ENCODE results near the genes ERICH4, ATP1A3, GSK3A, PRR19 and CXCL17.

DNA sequence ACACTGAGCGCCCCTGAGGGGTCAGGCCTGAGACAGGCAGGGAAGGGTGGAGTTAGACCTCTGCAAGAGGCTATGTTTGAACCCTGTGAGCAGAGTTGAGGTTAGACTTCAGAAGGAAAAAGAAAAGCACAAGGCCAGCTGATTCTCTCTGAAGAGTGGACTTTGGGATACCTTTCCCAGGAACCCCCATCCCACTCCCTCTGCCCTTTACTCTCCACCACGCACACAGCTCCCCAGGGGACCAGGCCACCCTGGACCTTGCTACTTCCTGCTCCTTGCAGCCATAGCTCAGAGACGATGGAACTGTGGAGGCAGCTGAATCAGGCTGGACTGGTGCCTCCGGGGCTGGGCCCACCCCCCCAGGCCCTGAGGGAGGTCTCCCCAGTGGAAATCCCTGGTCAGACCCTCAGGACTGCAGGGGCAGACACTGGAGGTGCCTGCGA lies at the start of gene ERICH4:
Gene ERICH4, plus strand, starts transcription at position 284 of the 443 bp plus-strand sequence.
- RRBS = no CpG with 5 or more reads among the region's 5 CpGs

DNA sequence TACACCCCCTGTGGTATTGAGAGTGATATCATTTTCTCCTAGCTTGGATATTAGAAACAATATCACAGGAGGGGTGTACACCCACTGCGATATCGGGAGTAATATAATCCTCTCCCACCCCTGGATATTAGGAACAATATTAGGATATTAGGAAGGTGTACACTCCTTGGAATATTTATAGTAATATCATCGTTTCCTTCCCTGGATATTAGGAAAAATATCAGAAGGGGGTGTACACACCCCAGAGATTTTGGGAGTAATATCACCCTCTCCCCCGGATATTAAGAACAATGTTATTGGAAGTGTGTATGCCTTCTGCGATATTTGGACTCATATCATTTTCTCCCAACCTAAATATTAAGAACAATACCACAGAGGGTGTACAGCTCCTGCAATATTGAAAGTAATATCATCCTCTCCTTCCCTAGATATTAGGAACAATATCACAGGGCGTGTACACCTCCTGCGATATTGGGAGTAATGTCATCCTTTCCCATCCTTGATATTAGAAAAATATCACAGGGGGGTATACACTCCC lies 24.6 kb downstream of the ERICH4 start:
- RRBS = no CpG with 5 or more reads among the region's 7 CpGs

DNA sequence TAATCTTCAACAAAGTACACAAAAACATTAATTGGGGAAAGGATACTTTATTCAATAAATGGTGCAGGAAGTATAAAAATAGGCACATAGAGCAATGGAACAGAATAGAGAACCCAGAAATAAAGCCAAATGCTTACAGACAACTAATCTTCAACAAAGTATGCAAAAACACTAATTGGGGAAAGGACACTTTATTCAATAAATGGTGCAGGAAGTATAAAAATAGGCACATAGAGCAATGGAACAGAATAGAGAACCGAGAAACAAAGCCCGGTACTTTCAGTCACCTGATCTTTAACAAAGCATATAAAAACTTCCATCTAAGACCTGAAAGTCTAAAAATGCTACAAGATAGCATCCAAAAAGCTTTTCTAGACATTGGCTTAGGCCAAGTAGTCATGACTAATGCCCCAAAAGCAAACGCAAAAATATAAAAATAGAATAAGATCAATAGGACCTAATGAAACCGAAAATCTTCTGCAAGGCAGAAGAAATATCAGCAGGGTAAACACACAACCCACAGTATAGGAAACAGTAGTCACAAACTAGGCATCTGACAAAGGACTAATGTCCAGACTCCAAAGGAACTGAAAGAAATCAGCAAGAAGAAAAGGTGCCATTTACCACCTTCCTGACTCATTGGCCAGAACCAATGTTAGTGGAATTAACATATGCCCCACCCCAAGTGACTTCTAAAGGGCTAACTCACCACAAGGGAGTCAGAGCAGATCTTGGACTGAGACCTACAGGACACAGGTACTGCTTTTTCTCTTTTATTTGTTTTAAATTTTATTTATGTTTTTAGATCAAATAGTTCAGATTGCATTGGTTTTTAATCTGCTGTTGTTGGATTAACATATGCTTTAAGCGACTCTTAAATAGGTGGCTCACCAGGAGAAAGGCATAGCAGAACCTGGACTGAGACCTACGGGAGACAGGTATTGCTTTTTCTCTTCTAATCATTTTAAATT lies 40.8 kb upstream of the CEACAM21 start:
- RRBS = no CpG with 5 or more reads among the region's 6 CpGs

DNA sequence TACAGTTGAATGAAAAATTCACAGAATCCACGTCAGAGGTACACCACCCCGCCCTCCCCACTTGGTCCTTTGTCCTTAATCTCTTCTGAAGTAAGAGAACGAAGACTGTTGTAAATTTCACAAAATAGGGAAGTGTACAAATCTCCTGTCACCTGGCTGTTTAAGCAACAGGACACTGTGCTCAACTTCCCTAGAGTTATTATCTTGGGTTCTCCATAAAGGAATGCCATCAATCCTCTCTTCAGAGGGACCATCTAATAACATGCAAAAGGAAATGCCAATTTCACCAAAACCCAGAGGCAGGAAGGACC lies 10.5 kb upstream of the CEACAM6 start:
- RRBS = no CpG with 5 or more reads among the region's 3 CpGs

DNA sequence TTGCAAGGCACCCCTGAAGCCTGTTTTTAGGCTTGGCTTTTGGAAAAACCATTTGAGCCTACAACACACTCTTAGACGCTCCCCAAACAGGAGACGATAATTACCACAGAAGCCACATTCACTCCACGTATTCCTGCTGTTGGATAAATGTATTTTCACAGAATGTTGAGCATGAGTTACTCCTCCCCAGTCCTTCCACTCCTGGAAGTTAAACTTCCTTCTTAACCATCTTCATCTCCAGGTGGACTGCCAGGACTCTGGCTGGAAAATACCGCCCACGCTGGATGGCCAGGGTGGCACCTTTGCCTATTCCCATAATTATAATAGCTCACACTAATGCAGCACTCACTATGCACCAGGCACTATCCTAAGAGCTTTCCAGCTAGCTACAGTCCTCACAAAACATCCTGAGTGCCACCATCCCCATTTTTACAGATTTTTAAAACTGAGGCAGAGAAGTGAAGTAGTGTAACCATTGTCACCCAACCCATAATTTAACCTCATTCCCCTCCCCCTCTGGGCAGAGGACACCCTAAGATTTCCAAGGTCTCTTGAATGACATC lies 18.3 kb downstream of the CEACAM6 start:
- RRBS = no CpG with 5 or more reads among the region's 5 CpGs

GRCh38 chr19:41784265-41784932 lies 12.0 kb upstream of the CEACAM3 start:
- RRBS = no CpG with 5 or more reads among the region's 6 CpGs

DNA sequence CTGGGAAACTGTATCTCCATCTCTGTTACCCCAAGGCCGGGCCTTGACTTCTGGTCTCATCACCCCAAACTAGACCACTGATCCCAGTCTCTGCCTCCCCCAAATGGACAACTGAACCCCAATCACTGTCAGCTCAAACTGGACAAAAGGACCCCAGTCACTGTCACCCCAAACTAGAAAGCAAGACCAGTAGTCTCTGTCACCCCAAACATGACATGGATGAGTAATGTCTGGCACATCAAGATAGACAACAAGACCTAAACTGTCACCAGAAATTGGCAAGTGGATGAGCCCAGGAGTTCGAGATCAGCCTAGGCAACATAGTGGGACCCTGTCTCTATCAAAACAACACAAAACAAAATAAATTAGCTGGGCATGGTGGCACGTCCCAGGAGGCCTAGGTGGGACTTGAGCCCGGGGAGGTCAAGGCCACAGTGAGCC lies 12.1 kb downstream of the RABAC1 start:
- RRBS = no CpG with 5 or more reads among the region's 4 CpGs

DNA sequence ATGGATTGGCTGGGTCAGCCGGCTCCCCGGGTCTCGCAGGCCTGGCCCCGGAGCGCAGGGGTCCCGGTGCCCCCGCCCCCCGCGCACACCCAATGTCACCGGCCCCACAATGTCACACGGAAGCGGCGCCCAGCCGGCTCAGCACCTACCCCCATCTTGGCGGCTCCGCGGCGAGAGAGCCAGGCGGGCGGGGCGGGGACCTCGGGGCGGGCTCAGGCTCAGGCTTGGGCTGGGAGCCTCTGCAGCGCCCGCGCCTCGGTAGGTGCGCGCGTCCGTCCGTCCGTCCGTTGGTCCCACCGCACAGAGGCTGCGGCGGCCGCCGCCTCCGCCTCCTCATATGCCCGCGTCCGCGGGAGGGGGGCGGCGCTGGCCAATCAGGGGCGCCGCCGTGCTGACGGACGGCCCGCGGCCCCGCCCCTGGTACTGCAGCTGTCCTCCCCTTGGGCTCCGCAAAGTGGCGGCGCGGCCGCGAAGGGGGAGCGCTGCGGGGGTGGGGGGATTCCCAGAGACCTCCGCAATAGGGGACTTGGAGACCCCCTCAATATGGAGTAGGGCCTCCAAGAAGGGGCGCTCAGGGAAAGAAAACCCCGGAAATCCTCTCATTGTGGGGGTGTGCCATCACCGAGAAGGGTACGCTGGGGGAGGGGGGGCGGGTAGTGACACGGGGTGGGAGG lies at the start of gene ATP1A3:
Gene ATP1A3, minus strand, starts transcription at position 309 of the 674 bp plus-strand sequence.
- RRBS = 2% methylated on average over 4 of the region's 69 CpGs

- RRBS = no CpG with 5 or more reads among the region's 6 CpGs
Observed at GRCh38 chr19:42083415-42083948, 7.5 kb downstream of the ZNF574 start.

- RRBS = no CpG with 5 or more reads among the region's 1 CpG
Observed at GRCh38 chr19:42088265-42088581, 12.3 kb downstream of the ZNF574 start.

DNA sequence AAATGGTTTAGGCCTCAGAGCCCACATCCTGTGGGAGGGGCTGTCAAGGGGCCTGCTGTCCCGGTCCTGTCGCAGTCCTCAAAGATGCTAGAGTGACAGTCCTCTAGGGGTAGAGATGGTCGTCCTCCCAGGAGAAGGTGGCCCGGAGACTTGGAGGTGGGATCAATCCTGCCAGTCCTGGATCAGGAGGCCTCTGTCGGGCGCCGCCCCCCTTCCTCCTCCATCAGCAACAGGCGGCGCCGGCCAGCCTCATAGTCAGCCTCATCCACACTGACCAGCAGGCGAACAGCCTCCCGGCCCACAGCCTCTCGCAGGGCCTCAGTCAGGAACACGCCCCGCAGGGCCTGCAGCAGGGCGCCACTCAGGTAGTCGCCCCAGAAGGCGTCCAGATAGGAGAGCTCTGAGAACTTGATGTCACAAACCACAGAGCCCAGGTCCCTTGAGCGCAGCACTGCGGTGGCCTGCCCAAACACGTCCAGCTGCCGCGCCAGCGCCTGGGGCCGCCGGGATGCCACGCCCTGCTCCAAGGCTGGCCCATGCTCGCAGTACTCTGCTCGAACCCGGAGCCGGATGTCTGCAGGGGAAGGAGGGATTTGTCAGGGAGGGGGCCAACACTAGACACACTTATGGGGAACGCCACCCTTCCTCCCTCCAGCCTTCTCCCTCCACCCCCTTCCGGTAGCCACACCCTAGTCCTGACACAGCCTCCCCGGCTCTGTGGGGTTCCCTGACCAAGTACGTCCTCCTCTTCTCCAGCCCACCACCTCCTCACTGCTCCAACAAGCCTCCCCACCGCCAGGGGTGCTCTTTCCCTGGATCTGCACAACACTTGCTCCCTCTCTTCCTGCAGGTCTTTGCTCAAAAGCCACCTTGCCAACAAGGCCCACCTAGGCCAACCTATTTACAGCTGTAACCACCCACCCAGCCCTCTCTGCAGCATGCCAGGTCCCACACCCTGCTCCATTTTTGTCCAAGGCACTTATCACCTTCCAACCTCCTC lies 17.9 kb downstream of the DEDD2 start:
- RRBS = 82% methylated on average over 15 of the region's 36 CpGs

DNA sequence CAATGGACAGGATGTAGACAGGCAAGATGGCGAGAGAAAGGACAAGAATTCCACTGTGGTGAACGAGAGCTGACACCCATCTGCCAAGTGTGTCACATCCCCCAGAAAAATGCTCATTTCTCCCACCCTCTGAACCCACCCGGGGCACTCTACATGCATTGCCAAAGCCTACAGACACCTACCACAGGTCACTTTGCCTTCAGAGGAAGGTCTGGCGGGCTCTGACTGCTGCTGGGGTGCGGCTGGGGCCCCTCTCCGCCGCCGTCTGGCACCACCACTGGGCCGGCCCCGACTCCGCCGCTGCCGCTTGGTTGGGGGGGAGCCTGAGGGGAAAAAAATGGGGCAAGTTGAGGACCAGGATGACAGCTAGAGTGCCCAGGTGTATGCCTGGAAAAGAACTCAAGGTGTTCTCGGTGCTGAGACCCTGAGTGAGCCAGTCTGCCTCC lies 7.9 kb downstream of the DEDD2 start:
- RRBS = no CpG with 5 or more reads among the region's 14 CpGs

- RRBS = under 1% methylated on average over 41 of the region's 78 CpGs
Observed at GRCh38 chr19:42242479-42243404, at the start of gene GSK3A. Gene GSK3A (minus strand): TSS chr19:42242602.

- RRBS = 1% methylated on average over 12 of the region's 55 CpGs
Observed at GRCh38 chr19:42254240-42254816, 600 bp downstream of the ERF start.

DNA sequence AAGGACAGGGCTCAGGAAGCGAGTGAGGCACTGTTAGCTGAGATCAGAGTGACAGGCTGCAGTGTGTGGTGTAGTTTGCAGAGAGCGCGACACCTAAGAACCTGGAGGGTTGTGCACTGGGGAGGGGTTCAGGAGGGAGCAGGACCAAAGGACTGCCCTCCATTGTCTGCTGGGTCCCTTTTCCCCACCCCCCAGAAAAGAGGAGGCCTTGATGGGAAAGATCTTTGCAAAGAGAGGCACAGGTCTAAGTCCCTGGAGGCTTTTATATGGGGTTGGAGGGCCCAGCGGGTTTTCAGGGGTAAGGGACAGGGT lies 16.0 kb downstream of the CIC start:
- RRBS = no CpG with 5 or more reads among the region's 4 CpGs

GRCh38 chr19:42287028-42288024 lies 14.6 kb upstream of the PRR19 start:
- RRBS = 87% methylated on average over 3 of the region's 37 CpGs

- RRBS = no CpG with 5 or more reads among the region's 19 CpGs
Observed at GRCh38 chr19:42291912-42292496, 9.9 kb upstream of the PRR19 start.

GRCh38 chr19:42301732-42302234 lies at the start of gene PRR19:
Gene PRR19 (plus strand): TSS chr19:42302132.
- RRBS = 1% methylated on average over 2 of the region's 21 CpGs

GRCh38 chr19:42401064-42401850 lies 11.2 kb upstream of the CNFN start:
- RRBS = under 1% methylated on average over 4 of the region's 42 CpGs

GRCh38 chr19:42442670-42443485 lies at the start of gene CXCL17:
Gene CXCL17 (minus strand): TSS chr19:42442946.
- RRBS = no CpG with 5 or more reads among the region's 12 CpGs

All from retinal pigment epithelial cell (primary cell).